HTERT-HM (cell line): ENCODE results near the gene CD40.

- RRBS, result no CpG with 5 or more reads among the region's 13 CpGs
Observed at GRCh38 chr20:45924355-45924977, 10.0 kb upstream of the PCIF1 start.

DNA sequence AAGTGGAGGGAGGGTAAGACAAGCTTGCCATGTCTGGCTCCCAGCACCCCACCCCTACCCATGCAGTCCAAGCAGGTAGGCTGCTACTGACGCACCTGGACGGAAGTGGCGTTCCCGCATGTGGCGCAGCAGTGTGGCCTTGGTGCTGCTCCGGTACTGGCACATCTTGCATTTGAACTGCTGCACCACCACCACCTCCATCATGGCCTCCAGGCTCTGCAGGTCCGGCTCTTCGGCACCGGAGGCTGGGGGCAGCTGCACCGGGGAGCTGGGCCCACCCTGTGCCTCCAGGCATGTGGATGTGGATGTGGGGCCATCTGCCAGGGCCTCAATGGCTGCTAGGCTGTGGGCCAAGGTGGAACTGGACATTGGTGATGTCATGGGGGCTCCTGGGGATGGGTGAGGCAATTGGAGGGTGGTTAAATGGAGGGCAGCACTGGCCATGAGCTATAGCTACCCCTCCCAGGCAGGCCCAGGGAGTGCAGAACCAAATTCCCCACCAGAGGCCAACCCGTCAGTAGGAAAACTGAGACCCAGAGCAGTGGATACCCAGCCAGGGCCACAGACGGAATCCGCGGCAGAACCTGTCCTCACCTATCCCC, 4.3 kb downstream of the ZNF335 start:
- RRBS, result 85% methylated on average over 2 of the region's 14 CpGs

DNA sequence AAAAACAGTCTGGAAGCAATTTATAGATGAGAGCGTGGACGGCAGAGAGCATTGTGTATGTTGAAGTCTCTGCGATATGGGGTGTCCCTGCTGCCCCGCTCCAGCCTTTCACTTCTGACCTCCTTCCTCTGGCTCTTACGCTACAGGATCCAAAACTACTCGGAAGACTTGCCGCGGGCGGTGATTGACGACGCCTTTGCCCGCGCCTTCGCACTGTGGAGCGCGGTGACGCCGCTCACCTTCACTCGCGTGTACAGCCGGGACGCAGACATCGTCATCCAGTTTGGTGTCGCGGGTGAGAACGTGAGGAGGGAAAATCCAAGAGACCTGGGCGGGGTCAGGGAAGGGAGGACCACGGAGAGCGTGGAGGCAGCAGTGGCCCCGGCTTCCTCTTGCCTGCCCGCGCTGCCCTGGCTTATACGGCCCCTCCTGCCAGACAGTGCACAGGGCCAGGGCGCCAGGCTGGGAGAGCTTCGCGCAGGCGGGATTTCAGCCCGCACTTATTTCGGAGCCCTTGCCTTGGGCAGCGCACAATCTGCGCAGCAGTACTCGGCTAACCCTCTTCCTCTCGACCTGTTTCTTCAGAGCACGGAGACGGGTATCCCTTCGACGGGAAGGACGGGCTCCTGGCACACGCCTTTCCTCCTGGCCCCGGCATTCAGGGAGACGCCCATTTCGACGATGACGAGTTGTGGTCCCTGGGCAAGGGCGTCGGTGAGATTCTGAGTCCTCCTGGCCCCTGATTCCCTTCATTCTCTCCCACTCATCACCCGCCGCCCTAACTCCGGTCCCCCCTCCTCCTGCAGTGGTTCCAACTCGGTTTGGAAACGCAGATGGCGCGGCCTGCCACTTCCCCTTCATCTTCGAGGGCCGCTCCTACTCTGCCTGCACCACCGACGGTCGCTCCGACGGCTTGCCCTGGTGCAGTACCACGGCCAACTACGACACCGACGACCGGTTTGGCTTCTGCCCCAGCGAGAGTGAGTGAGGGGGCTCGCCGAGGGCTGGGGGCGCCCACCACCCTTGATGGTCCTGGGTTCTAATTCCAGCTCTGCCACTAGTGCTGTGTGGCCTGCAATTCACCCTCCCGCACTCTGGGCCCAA, 2.0 kb downstream of the MMP9 start:
- RRBS, result 9% methylated on average over 8 of the region's 80 CpGs

DNA sequence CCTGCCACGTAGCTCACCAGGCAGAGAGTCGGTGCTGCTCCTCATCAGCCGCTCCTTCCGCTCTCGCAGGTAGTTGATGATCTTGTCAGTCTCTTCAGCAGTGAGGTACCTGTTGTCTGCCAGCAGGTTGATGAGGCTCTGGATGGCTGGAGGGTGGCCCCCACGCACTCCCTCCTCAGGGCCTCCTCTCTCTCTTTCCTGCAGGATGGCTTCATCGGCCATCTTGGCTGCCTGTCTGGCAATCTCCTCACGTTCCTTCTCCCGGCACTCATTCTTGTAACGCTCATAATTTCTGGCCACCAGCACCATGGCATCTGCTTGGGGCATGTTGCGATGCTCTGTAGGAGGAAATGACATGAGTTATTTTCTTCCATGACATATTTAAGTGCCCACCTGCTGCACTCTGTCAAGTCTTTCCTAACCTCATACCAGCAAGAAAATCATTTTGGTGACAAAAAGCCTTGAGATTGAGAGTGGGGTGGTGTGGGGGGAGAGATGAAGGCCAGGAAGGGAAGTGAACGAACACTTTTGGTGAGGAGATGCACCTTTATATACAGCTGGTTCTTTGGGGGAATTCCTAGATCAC, 26.3 kb downstream of the NCOA5 start:
- RRBS, result no CpG with 5 or more reads among the region's 12 CpGs

DNA sequence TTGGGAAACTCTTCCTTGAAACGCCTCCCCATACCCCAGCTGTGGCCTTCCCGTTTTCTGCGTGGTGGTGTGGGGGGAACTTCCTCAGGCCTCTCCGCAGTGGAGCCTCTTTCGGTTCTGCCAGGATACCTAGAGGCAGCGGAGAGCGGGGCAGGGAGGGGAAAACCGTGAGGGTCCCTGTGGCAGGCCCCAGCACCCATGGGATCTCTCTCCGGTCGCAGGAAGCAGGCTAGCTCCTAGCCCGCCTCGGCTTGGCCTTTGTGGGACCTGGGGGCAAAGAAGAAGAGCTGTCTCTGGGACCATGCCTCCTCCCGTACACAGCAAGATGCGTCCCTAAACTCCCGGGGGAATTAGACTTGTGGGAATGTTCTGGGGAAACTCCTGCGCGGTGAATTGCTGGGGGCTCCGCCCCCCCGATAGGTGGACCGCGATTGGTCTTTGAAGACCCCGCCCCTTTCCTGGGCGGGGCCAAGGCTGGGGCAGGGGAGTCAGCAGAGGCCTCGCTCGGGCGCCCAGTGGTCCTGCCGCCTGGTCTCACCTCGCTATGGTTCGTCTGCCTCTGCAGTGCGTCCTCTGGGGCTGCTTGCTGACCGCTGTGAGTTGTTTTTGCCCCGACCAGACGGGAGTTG, at the start of gene CD40:
Gene CD40 (plus strand): TSS at position 515 of the 629 bp plus-strand sequence.
- RRBS, result no CpG with 5 or more reads among the region's 33 CpGs

DNA sequence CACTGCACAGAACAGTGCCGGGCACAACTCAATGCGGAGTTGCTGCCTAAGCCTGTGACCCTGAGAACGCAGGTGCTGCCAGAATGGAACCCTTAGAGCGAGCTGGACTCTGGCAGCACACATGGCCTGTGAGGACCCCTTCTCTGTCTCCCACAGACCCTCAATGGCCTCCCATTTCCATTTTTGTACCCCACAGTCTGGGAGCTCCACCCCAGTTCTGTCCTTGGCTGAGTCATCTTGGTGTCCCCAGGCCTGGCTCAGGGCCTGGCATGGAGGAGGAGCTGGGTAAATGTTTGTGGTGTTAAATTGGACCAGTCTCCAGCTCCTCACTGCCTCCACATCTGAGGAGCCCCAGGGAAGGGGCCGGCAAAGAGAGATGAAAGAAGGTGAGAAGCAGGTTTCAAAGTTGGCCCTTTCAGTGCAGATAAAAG, 88.7 kb downstream of the CD40 start:
- RRBS, result no CpG with 5 or more reads among the region's 5 CpGs

DNA sequence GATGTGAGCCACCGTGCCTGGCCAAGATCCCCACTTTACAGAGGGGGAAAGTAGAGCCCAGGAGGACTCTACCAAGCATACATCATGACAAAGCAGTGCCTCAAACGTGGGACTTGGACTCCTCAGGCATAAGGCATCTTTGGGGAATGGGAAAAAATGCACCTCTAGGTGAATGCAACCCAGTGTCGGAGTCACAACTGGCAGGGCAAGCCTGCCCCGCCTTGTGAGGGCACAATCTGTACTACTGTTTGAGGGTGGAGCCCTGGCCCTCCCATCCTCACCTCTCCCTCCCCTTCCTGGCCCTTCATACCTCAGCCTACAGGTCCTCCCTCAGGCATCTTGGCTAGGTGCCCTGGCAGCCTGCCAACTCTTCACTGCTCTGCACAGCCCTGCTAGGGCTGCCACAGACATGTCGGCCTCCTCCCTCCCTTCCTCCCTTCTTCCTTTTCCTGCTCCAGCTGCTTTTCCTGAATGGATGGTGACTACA, 53.0 kb downstream of the CDH22 start:
- RRBS, result no CpG with 5 or more reads among the region's 5 CpGs

- RRBS, result no CpG with 5 or more reads among the region's 7 CpGs
Observed at GRCh38 chr20:46708178-46708621, 1.2 kb upstream of the SLC2A10 start.

DNA sequence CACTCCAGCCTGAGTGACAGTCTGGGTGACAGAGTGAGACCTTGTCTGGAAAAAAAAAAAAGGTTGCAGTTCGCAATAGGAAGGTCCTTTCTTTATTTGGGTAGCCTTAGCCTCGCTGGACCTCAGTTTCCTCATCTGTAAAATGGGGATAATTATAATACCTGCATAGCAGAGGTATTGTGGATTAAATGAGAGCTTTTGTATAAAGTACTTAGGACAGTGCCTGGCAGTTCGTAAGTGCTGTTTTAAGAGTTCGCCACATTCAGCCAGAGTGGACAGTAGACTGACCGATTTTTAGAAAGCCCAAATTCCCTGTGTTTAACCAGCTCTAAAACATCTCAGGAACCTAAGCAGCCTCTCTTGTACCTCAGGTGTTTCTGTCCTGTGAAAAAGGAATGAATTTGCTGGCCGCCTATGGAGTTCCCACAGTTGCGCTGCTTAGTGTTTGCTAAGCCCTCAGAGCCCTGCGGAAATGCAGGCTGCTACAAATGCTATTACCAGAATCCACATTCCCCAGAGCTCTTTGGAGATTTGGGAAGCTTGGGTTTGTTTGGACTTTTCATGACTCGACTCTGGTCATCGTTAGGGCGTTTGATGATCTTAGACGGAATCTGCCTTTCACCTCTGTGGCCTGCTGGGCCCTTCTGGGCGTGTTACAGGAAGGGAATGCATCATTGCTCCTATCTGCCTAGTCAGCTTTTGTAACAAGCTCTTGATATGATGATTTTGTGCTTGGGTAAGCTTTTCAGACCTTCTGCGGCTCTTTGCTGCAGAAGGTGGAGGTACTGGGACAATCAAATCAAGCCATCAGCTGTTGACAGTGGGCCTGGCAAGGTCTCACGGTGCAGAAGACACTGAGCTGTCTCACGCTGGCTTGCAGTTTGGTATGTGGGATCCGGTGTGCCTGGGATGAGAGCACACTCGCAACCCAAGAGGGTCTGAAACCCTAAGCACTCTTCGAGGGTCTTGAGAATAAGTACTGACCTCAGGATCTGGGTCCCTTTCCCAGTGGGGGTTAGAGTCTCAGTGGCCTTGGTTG, 50.7 kb downstream of the EYA2 start:
- RRBS, result no CpG with 5 or more reads among the region's 19 CpGs

- RRBS, result no CpG with 5 or more reads among the region's 18 CpGs
Observed at GRCh38 chr20:47125871-47126481, 230.5 kb downstream of the ZMYND8 start.

DNA sequence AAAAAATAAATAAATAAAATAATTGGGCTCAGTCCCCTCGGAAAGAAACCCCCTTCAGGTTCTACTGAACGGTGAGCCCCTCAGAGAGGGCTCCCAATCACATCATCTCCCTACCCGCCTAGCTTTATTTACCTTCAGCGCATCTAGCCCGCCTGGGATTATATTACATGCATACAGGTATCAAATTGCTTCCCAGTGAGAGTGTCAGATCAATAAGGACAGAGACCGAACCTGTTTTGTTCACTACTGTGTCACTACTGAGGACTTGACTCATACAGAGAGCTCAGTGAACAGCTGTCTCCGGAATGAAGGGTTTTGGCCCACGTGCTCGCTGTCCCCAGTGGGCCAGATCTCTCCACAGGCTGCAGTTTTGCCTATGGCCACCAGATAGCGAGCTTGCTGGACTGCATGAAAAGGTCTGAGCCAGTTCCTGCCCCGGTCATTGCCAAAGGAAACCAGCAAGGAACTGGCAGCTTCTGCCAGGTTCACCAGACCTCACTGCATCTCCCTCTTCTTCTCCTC, 151.0 kb downstream of the ZMYND8 start:
- RRBS, result no CpG with 5 or more reads among the region's 11 CpGs

DNA sequence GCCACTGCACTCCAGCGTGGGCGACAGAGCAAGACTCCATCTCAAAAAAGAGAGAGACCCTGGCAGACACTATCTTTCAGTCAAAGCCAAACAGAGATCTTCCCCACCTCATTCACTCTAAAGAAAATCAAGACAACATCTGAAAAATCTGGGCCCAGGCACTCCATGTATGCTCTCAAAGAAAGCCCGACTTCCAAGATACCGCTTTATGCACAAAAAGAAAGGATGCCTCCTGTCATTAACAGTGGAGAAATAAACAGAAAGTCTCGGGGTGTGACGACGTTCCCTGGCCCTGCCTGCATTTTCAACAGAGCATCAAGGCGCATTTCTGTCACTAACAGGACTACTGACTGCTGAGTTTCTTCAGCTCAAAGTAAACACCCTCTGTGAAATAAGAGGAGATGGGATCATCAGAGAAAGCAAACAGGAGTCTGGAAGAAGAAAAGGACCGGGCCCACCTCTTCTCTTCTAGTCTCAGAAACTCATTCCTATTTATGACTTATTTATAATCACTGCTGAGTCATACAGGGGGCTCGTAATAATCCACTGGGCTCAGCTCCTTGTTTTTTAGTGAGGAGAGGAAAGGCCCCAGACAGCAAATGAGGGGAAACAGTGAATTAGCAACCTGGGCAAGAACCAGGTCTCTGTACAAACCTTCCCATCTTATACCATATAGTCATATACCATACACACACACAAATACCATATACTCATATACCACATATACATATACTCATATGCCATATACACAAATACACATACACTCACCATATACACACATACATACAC, 99.7 kb downstream of the ZMYND8 start:
- RRBS, result no CpG with 5 or more reads among the region's 10 CpGs

DNA sequence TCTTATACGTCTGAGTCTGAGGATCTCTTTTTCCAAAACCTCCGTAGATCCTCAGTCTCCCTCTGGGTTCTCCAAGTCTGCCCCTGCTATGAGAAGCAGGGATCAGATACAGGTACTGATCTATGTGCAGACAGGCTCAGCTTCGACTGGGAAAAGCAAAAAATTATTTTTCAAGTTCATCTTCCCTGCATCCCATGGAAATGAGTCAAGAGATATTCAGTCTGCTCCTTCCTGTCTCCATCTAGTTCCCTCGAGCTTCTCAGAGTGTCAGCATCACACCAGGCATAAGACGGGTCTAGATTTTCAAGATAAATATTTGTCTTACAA, 30.0 kb downstream of the ZMYND8 start:
- RRBS, result no CpG with 5 or more reads among the region's 5 CpGs

DNA sequence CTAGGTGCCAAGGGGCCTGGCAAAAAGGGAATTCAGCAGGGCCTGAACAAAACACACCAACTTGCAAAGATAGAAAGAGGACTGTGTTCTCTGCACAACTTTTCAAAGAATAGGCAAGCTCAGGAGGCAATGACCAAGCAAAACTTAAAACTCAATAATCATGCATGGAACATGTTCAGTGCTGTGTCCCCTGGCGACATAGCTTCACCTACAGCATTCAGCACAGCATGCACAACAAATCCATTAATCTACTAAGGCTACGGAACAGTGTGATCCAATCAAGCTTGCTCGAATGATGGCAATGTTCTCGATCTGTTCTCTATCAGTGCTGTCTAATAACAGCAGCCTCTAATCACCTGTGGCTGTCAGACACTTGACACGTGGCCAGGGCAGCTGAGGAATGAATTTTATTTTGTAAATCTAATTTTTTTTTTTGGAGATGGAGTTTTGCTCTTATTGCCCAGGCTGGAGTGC, 27.5 kb downstream of the ZMYND8 start:
- RRBS, result no CpG with 5 or more reads among the region's 5 CpGs

GRCh38 chr20:47348358-47349291, 7.9 kb downstream of the ZMYND8 start:
- RRBS, result no CpG with 5 or more reads among the region's 11 CpGs

DNA sequence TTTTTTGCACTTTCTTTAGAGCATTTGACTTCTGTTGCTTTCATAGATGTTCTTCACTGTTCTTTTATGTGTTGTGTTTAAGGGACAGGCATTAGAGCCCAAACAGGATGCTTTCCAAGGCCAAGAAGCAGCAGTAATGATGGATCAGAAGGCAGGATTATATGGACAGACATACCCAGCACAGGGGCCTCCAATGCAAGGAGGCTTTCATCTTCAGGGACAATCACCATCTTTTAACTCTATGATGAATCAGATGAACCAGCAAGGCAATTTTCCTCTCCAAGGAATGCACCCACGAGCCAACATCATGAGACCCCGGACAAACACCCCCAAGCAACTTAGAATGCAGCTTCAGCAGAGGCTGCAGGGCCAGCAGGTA, 138.3 kb downstream of the SULF2 start:
- RRBS, result no CpG with 5 or more reads among the region's 2 CpGs

DNA sequence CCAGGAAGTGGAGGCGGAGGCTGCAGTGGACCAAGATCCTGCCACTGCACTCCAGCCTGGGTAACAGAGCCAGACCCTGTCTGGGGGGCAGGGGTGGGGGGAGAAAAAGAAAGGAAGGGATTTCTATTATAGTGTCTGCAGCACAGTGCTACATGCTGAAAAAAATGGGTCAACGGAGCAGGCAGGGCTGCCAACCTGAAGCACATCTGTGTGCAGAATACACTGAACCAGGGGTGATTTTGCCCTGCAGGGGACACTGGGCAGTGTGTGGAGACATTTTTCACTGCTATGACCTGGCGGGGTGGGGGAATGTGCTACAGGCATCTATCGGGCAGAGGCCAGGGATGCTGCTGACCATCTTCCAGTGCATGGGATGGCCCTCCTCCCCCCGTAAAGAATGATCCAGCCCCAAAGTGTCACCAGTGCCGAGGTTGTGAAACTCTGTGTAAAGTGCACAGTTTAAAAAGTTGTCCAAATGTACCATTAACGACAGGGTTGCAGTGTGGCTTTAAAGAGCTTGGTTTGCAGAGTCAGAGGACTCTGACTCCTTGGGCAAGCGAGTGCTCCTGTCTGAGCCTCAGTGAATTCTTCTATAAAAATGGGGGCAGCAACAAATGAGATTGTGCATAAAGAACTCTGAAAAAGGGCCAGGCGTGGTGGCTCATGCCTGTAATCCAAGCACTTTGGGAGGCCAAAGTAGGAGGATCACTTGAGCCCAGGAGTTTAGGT, 72.2 kb downstream of the SULF2 start:
- RRBS, result no CpG with 5 or more reads among the region's 9 CpGs

- RRBS, result no CpG with 5 or more reads among the region's 6 CpGs
Observed at GRCh38 chr20:47743710-47744107, 41.6 kb downstream of the SULF2 start.

DNA sequence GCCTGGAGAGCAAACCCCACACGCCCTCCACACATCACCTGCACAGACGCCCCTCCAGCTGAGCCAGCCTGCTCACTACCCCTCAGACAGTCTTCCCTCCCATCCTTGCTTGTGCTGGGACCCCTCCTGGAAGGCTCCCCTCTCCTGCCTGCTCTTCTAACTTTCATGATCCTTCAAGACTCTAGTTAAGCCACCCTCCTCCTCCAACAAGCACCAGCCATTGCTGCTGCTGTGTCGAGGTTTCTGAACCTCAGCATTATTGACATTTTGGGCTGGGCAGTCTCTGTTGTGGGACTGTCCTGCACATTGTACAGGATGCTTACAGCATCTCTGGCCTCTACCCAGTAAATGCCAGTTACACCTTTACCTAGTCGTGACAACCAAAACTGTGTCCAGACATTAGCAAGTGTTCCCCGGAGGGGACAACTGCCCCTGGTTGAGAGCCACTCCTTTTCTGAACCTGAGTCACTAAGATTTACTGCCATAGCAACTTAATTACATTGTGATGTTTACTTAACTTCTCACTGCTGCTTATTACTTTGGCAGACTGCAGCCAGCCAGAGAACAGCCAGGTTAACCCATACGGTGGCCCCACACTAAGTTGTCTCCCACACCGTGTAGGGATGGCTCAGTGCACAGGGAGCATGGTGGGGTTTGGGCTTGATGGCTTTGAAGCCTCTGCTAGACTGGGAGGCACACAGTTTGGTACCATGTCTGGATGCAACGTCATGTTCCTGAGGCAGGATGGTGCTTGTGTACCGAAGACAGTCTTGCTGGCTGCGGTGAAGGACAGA, 204.6 kb upstream of the SULF2 start:
- RRBS, result no CpG with 5 or more reads among the region's 10 CpGs

DNA sequence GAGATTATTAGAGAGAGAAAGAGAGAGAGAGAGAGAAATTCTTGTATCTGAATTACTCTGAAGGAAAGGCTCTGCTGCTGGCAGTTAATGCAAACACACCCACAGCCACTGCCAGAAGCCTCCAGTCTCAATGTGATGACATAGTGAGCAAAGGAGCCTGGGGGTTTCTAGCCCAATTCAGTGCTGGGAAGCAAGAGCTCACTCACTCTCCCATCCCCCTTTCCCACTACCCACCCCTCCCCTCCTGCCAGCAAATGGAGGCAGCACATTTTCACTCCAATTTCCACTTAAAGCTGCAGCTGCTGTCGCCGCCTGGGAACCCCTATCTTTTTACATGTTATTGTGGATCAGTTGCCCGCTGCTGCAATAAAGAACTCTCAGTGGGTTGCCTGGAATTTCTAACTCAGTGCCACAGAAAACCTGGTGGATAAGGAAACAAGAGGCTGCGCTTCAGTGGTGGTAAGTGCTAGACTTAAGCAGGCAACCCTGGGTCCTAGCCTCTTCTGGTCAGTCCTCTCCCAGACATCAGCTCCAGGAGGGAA, 490.5 kb upstream of the SULF2 start:
- RRBS, result no CpG with 5 or more reads among the region's 4 CpGs